ENCODE measurements around a stretch of chr5.

DNA sequence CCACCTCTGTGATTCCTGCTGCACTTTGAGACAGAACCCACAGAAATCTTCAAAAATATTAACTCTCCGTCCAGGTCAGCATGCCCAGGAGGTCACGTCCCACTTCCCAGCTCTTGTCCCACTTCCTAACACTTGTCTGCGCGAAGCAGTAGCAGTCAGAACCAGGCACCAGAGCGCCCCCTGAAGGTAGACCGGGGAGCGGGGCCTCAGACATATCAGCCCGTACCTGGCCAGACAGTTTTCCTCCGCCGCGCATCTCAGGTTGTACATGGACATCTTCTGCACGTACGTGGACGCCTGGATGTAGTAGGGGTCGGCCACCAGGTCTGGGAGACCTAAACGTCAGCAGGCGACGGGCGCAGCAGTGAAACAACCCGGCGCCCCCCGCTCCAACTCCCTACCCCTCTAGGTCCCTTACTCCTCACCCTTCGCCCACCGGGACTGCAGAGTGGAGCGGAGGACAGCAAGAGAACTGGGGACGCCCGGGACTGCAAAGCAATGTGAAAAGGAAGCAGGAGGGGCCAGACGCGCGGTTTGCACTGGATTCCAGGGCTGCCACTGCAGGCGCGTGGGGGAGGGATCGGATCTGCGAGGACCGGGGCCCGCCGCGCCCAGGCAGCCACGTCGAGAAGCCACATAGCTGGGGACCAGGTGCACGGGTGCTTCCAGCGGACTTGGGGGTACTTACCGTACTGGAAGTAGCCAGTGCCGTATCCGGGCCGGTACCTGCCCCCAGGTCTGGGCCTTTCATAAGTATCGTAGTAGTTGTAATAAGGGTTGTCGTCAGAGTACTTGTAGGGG, 1.2 kb downstream of the LOX start:
- RRBS, 2 experiments, result 2 to 3% methylated on average over 6 to 14 of the region's 48 CpGs

GRCh38 chr5:122183223-122184046, 23.5 kb downstream of the ENSG00000250803 start:
- RRBS, 2 experiments, result no CpG with 5 or more reads among the region's 7 CpGs

DNA sequence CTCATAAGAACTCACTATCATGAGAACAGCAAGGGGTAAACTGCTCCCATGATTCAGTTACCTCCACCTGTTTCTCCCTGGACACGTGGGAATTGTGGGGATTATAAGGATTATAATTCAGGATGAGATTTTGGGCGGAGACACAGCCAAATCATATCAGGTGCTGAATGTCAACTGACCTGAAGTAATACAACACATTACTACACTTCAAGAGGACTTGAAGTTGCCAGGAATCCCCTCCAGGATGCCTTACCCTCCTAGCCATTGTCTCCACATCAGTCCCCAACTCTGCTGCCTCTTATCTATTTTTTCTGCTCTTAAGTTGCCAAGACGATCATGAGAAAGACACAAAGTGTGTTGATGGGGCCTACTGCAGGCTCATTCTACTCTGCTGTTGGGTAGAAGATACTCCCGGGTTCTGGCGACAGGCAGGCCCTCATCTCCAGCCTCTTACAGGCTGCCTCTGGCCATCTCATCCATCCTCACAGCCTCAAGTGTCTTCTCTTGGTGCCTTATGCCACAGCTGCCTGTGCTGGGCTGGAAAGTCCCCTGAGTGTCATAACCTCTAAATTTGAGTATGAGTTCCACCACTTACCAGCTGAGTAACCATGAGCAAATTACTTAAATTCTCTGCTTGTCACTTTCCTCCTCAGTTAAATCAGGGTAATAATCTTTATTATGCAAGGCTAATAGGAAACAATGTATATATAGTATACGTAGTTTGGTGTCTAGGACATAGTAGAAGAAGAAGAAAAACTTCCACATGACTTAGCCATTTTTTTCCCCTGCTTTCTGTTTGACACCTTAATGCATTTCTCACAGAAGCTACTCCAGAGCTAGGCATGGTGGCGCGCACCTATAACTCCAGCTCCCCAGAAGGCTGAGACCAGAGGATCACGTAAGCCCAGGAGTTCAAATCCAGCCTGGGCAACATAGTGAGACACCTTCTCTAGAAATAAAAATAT, 73.1 kb upstream of the SNX2 start:
- RRBS, 2 experiments, result no CpG with 5 or more reads among the region's 9 CpGs

DNA sequence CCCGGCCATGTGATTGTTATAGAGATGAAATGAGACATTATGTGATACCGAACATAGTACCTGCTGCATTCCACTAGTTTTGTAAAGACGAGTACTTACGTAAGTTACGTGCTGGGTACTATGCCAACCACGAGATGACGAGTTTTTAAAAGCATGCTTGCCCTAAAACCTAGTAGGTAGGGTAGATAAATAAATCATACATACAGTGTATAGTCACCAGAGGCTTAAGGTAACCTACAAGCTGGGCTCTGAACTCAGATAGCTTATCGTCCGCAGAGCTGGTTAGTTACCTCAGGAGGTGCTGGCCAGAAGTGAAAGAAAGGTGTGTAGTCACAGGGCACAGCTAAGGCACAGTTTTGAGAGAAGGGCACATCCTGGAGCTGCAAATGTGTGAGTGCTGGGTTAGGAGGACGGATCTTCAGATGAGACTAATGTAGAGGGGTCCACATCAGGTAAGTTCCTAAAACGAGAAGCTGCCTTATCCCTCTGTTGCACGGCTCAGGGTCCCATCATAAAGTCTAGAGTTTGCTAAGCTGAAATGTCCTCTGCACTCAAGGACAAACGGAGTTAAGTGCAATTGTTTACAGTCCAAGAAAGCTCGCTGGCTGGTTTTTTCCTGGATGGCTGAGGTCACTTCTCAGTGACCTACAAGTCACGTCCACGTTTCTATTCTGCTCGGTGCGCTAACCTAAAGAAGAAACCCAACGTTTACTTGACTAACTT, 1.2 kb upstream of the SNX24 start:
- RRBS, 2 experiments, result no CpG with 5 or more reads among the region's 19 CpGs

DNA sequence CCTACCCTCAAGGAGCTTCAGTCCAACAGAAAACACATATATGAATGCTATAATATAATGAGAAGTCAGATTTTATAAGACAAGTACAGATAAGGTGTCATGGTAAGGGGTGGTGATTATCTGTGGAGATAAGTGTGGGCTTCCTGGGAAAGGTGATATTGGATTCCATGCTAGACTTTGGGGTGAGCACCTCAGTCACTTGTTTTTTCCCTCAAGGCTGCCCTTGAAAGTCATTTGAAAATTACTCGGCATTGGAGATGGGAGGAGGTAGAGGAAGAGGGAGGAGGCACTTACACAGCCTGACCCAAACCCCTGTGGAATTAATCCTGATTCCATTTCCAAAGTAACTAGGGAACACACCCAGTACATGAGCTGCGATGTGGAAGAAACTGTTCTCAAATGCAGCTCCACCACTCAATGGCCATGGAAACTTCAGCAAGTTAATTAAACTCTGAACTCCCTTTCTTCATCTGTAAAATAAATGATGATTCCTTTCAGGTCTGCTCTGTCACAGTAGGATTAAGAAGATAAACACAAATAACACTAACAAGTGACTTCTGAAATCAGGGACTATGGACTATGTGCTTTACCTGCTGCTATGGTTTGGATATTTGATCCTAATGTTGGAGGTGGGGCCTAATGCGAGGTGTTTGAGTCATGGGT, 3.7 kb downstream of the PPIC start:
- RRBS, 2 experiments, result no CpG with 5 or more reads among the region's 3 CpGs

- RRBS, 2 experiments, result 1% methylated on average over 21 of the region's 67 CpGs
Measured at GRCh38 chr5:123094767-123095659, 6.0 kb downstream of the PRDM6 start.

- RRBS, 2 experiments, result no CpG with 5 or more reads among the region's 3 CpGs
Measured at GRCh38 chr5:123528851-123529236, 16.9 kb downstream of the CSNK1G3 start.

GRCh38 chr5:124343438-124343933, 403.0 kb downstream of the ZNF608 start:
- RRBS, 2 experiments, result no CpG with 5 or more reads among the region's 5 CpGs

DNA sequence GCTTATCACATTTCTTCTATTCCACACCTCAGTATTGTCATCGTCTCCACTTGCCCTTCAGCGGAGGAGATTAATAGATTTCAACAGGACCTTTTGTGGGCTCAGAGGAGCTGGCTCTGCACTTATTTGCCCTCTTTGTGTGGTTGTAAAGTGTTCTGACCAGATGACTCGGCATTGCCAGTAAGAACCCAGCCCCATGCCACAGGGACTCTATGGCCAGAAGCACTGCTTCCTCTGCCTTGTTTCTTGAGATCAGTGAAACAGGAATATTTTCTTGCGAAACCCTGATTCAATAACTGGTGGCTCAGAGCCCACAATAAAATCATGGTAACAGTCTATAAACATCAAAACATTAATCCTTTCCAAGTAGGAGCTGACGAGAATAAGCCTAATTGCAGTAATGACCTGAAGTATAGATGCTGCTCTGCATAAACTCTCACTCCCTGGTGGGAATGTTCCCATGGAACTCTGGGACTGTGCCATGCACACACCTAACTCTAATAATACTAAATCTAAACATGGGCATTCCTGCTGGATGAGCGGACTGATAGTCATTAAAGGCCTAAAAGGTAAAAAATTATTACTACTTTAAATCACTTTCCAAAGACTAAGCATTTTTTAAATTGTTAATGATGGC, 344.3 kb downstream of the ZNF608 start:
- RRBS, 2 experiments, result no CpG with 5 or more reads among the region's 6 CpGs

GRCh38 chr5:124599314-124599742, 147.1 kb downstream of the ZNF608 start:
- RRBS, 2 experiments, result no CpG with 5 or more reads among the region's 6 CpGs

- RRBS, 2 experiments, result no CpG with 5 or more reads among the region's 10 CpGs
Measured at GRCh38 chr5:124641140-124641526, 105.3 kb downstream of the ZNF608 start.

GRCh38 chr5:124707577-124707983, 38.9 kb downstream of the ZNF608 start:
- RRBS, 2 experiments, result no CpG with 5 or more reads among the region's 5 CpGs

DNA sequence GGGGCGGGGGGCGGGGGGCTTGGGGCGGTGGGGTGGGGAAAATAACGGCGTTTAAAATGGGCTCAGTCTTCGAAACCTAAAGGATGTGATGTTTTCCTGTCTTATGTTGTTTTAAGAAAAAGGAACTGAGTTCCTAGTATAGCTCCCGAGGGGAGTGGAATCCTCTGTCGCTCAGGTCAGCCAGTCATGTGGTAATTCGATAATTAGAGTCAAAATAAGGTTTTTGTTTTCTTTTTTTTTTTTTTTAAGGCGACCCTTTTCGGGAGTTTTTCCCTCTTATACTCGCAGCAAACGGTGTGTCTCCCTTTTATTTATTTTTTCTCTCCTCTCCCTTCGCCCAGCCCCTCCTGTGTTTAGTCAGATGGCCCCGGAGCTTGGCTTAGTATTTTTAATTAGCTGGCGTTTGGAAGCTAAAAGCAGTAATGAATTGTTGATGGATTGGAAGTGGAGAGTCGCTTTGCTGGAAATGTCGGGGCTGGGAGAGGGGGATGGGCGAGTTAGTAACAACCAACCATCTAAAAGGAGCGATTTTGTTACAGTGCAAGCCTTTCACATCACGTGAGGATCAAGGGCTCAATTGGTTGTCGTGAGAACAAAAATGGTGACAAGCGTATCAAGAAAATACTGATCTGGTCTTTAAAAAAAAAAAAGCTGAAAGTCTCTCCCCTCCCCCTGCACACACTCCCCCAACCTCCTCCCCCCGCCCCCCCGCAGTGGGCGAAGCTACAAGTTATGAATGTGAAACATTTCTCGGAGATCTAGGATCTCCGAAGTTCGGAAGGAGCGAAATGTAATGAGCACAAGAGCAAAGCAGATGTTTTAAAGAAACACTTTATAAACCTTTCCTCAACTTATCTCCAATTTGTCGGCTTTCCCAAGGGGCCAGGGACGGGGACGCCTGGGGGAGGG, 753 bp upstream of the ZNF608 start:
- RRBS, 2 experiments, result no CpG with 5 or more reads among the region's 33 CpGs

DNA sequence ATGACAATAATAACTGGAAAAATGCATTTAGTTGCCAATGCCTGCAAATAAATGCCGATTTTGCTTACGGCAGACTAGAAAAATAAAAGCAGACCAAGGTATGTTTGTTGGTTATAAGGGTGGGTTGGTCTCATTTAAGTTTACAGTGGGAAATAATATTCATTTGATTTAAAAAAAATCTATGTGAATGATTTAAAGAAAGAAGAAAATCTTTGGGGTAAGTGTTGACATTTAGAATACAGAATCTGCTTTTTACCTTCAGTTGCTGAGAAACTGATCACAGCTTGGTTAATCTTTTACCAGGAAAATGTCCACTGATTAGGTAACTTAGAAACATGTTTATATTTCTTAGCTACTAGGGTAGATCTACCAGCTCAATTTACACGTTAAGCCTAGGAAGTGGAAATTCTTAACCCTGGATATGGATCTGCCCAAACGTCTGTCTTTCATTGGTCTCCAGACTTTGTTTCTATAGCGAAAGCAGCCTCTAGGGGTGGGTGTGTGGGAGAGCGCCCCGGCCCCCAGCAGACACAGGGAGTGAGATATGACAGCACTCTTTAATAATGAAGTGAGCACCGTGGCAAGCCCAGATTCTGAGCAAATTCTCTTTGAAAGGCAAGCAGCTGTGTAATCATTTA, 141.5 kb upstream of the ZNF608 start:
- RRBS, 2 experiments, result no CpG with 5 or more reads among the region's 8 CpGs

- RRBS, 2 experiments, result no CpG with 5 or more reads among the region's 4 CpGs
Measured at GRCh38 chr5:125012592-125013052, 266.2 kb upstream of the ZNF608 start.

- RRBS, 2 experiments, result no CpG with 5 or more reads among the region's 2 CpGs
Measured at GRCh38 chr5:125225401-125225641, 478.9 kb upstream of the ZNF608 start.

DNA sequence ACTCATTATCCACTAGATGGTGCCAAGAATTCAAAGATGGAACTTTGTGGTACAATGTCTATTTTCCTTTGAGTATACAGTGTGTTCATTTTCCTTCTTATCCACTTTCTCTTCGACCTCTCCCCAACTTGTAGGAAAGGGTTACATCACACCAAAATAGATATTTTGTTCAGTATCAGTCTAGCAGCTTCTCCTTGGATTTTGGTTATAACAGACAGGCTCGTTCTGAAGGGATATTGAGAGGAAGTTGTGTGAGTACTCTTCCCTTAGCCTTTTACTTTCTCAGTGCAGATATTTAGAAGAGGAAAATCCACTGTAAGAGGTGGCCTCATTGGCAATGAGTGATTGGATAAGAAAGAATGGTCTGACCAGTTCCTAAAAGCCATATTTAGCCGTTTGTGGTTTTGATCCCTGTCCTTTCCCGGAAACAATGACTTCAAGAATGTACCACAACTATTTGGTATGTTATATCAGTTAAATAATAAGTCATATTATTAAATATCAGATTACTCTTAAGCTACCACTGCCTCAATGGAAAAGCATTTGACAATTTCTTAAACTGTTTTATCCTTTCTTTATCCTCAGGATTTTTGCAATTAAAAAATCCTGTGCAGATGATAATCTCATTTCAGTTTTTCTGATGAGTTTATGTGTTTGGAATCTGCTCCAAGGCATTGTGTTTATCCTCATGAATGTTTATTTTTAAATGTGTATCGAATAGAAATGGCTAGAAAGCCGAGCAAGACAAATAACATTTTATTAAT, 68.9 kb upstream of the GRAMD2B start:
- RRBS, 2 experiments, result no CpG with 5 or more reads among the region's 6 CpGs

GRCh38 chr5:126437946-126438914, 15.0 kb downstream of the GRAMD2B start:
- RRBS, 2 experiments, result no CpG with 5 or more reads among the region's 8 CpGs